Bile duct (tissue), 1 donor: ENCODE data around the gene NSUN2.

- PRO-cap, result no peak
These were observed 32.4 kb downstream of the NSUN2 start for GRCh38 chr5:6600335-6600994.

- PRO-cap, result bidirectional peak, plus-strand start at chr5:6633434, minus-strand start at chr5:6633064
These were observed at the start of gene NSUN2 for GRCh38 chr5:6632234-6633184. Gene NSUN2, minus strand, starts transcription at chr5:6633044.

DNA sequence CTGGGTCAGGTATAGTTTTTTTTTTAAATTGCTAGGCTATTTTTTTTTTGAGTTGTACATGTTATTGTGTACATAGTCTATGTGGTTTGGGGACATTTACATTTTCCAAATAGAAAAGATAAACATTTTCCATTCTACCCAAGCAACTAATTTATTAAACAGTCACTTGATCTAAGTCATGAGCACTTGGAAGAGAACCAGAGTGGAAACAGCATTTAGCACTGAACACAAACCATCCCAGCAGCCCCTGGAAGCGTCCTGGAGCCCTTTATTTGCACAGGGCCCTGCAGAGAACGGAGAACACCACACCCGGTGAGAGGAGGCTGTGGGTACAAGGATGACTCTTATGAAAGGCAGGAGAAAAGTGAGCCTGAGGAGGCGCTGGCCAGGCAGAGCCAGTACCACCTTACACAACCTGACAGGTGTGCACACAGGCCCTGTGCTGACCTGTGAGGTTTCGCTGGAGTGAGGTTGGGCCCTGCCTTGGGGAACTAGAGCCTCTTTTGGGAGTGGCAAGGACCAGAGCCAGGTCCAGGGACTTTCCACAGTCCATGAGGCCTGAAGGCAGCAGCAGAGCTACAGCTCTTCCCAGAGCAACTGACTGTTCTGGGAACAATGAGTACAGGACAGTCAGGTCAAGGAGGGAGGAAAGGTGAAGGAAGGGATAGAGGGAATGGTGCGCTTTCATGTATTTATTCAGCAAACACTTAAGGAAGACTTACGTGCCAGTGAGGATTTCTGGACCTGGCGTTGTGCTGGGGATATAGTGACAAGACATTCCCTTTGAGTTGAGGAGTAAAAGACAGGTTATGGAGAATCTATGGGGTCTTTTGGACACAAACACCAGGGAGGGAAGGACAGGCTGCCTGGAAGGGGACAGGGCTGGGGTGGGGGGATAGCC is 3.1 kb downstream of the SRD5A1 start:
- PRO-cap, result no peak

DNA sequence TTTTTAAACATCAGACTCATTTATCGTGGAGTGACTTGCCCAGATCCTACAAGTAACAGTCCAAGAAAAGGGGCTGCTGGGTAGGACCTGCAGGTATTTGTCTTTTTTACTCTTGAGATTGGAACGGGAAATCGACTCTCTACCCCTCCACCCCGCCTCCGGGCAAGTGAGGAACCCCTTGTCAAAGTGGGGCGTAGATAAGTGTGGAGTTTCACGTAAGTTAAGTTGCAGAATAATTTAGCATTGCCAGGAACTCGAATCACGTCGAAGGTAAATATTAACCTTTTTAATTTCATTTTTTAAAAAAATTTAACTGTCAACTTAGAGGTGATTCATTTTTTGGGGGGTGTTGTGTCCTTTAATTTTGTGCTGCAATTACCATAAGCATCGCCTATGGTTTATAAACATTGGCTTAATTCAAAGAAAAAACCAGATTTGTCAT is 1.6 kb downstream of the TENT4A start:
- PRO-cap, result no peak

DNA sequence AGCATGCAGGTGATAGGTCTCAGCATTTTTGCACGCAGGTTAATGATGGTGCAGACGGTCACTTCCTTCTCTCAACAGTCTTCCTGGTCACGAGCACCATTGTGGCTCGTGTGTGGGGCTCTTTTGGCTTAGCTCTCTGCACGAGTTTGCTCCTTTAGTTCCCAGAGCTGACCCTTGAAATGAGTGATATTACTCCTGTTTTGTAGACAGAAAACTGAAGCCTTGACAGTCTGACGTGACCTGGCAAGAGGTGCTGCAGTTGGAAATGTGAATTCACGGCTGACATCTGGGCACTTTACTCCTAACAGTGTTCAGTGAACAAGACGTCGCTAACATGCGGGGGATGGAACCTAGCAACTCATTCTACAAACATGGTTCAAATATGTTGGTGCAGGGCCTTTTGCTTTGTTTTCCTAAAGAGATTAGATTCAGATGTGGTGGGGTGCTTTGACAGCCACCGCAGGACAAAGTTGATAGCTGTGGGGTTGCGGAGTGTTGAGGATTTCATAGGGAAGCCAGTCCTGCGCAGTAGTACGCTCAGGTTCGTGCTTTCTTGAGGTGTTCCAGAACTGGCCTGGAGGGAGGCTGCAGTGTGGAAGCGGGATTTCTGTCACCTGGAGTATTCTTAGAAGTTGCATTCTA is 10.2 kb downstream of the TENT4A start:
- PRO-cap, result no peak

DNA sequence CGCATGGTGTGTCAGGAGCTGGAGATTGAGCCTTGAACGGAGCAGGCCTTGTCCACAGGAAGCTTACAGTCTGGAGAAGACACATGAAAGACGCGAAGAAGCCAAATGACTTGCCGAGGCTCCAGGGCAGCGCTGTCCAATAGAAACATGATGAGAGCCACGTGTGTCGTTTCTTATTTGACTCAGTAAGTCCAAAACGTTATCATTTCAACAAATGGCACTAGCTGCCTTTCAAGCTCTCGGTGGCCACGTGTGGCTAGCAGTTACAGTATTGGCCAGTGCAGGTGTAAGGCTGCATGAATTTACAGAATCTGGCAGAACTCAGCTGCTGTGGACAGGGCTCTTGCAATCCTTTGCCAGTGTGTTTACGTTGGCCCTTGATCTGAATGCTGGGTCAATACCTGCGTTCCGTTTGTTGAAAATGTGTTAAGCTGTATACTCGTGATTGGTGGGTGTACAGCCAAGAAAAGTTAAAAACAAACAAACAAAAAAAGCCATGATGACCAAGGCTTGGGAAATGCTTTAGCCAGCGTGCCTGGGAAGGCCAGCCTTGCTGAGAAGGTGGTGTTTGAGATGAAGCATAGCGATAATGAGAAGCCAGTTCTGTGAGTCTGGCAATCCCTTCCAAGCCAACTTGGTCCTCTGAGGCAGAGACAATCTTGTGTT is 601 bp upstream of the CFAP90 start:
- PRO-cap, result no peak

DNA sequence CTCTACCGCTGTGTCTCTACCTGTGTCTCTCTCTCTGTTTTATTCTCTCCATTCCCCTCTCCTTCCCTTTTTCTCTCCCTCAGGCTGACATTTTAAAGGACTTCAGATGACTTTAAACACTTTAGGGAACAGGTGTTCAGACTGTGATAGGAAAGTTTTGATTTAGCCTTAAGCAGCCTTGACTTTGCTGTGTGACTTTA is 530.8 kb downstream of the SEMA5A start:
- PRO-cap, result no peak

GRCh38 chr5:9544241-9545550 is 1.2 kb downstream of the SEMA5A start:
- PRO-cap, result bidirectional peak, plus-strand start at chr5:9544718, minus-strand start at chr5:9544589

GRCh38 chr5:9547401-9548181 is 1.7 kb upstream of the SEMA5A start:
- PRO-cap, result unidirectional peak, minus-strand start at chr5:9547613

GRCh38 chr5:9903680-9904066 is 273.5 kb upstream of the TAS2R1 start:
- PRO-cap, result no peak

DNA sequence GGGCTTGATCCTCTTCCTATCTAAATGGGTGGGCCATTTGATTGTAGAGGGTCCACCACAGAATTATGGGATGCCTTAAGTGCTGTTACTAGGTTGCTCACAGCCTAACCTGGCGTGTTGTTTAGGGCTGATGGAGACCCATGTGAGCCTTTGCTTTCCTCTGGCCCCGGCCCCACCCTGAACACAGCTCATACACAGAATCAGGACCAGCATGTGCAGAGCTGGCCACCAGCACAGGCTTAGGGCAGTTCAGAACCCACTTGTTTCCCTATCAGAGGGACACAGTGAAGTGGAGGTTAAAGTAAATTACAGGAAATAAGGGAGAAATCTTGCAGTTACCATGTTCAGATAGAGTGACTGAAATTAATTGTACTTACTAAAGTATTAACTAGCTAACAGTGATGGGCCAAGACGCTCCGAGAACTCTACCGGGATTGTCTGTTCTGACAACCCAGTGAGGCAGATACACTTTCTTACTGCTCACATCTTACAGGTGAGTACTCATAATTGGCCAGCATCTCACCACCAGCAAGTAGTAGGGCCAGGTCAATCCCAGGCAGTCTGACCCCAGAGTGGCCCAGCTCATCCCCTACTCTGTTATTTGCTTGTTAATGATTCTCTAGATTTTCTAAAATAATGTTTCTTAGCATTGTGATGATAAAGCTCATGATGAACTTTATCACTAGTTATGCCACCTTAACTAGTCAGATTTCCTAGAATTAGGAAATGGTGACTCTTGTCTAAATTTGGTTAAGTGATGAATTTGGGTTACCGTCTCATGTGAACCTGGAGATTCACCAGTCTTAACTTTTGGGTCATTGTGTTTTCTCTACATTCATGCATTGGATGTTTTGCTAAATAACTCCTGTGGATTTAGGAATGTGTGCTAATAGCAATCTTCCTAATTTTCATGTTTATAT is 15.4 kb downstream of the CCT5 start:
- PRO-cap, result no peak

DNA sequence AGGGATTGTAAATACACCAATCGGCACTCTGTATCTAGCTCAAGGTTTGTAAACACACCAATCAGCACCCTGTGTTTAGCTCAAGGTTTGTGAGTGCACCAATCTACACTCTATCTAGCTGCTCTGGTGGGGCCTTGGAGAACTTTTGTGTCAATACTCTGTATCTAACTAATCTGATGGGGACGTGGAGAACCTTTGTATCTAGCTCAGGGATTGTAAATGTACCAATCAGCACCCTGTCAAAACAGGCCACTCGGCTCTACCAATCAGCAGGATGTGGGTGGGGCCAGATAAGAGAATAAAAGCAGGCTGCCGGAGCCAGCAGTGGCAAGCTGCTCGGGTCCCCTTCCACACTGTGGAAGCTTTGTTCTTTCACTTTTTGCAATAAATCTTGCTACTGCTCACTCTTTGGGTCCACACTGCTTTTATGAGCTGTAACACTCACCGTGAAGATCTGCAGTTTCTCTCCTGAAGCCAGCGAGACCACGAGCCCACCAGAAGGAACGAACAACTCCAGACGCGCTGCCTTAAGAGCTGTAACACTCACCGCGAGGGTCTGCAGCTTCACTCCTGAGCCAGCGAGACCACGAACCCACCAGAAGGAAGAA is 22.4 kb downstream of the MARCHF6 start:
- PRO-cap, result no peak

- PRO-cap, result no peak
These were observed 33.3 kb downstream of the MARCHF6 start for GRCh38 chr5:10386748-10387244.

DNA sequence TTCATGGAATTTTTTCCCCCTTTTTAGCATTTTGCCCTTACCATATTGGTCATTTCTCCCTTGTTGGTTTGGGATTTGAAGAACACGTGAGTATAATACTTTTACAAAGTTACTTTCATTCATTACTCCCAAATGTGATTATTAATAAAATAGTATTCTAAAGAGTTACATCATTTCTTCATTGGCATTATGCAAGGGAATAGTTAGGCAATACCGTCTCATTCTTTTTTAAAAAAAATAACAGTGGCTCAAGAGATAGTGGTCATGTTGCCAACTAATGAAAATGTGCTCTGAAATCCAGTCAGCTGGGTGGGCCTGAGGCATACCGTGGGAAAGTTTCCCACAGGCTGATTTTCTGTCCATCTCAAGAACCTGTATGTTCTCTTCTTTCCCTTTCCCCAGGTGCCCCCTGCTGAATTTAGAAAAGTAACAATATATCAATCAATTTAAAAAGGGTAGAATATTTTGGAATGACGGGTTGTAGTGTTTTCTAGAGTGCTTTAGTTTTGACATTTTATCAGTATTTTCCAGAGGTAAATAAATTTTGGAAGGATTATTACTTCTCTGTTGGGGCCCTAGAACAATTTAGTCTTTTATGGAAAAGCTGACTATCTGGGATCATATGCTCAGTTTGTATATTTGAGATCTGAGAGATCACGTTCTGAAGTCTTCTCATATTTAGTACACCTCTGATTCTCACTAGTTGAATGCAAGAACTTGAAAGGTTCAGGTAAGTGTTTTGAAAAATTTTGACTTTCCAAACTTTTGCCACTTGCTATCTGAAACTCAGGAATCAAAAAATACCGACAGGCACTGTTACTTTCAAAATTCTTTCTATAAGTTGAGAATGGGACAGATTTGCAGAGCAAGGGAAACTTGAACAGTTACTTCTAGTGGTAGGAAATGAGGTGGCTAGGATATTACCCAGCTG is 40.7 kb upstream of the ROPN1L start:
- PRO-cap, result no peak

- PRO-cap, result no peak
These were observed 29.1 kb upstream of the ROPN1L start for GRCh38 chr5:10412484-10413138.

DNA sequence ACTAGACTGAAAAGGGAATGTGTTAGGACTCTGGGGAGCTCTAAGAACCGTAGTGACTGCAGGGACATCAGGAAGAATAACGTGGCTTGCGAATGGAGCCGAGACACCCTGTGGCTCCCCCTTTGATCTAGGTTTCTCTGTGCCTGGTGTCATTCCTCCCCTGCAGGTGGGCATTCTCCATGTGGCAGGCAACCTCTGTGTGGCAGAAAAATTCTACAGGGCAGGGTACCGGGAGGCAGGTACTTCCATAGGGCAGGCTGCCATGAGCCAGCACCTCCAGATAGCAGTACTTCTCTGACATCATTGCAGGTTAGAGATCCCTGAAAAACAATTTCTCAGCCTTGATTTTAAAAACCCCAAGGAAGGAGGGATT is 43.1 kb downstream of the ROPN1L start:
- PRO-cap, result no peak

- PRO-cap, result no peak
These were observed 721 bp upstream of the ANKRD33B start for GRCh38 chr5:10563044-10563654.

DNA sequence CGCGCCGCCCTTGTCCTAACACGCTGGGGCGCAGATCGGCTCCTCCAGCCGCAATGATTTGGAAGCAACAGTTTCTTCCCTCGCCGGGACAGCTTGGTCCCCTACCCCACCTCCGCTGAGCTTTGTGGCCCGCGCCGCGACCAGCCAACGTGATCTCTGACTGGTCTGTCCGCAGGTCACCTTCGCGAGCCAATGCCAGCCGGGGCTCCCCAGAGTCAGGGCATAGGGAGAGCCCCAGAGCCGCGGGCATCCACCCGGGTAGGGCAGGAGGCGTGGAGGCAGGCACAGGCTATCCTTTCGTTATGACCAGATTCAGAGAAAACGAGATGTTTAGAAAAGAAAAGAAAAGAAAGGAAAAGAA is 1.4 kb downstream of the ANKRD33B start:
- PRO-cap, result no peak

- PRO-cap, result no peak
These were observed 56.1 kb downstream of the DAP start for GRCh38 chr5:10704907-10705412.

DNA sequence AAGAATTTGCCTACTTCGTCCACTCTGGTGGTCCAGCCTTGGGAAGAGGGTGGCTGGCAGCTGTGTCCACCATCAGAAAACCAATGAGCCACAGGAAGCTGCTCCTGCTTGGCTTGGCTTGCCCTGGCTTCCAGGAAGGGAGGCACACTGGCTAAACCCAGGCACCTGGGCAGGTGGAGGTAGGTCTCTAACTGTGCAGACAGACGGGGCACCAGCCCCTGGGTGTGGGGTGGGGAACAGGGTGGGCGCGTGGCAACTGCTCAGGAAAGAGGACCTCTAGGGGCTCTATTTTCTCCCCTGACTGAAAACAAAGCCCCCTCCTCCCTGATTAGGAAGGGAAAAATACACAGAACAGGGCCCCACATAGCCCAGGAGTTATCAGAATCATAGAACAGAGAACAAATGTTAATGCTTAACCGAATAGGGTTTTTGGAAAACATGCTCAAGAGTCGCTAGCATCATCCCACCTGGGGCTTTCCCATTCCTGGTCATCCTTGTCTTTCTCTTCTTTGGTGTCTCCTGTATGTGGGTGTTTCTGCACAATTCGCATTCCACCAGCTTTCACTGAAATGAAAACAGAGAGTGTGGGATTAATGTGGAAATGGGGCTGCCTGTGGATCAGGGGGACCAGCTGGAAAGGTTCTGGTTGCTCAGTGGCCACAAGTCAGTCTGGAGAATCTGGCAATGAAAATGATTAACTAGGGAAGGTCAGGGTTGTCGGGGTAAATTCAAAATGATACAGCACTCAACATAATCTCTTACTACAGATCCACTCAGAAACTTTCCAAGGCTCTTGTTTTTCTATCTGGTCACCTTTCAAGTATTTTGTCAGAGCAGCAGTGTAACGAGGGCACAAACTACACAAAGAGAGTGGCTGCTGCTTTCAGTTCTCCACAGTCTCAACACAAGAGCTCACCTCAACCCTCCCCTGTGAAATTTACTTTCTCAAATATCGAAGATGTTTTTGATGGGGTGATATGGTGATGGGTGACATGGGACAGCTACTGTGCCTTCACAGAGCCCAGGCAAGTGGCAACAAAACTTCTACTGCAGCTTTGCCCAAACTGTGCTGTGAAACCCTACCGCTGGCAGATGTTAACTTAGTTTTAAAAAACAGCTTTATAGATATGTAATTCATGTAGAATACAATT is 13.0 kb downstream of the DAP start:
- PRO-cap, result no peak